Measurements from ENCODE around the gene NAALADL1.

DNA sequence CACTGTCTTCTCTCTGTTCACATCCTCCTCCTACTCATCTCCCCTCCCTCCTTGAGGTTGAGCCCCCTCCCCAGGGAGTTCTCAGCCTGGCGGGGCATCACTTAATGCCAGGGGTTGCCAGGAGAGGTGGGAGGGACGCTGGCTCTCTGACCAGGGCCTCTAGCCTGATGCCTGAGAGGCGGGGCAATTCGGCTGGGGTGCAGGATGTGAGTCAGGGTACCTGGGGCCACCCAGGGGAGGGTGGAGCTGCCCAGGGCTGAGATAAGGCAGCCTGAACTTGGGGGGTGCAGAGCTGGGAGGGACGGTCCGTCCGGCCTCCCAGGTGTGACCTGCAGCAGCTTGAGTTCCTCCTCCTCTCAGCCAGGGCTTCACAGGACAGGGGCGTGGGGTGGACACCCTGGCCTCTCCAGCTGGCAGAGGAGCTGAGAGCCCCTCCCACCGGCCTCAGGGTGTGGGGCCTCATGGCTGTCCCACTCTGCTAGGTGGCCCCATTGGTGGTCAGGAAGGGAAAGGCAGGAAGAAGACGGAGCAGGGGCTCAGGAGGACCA, 1.1 kb upstream of the RPS6KA4 start:
- RRBS, result 0% methylated on average over 1 of the region's 10 CpGs

- RRBS, result 3% methylated on average over 5 of the region's 10 CpGs
Observed at GRCh38 chr11:64359450-64359787, 457 bp downstream of the RPS6KA4 start.

- RRBS, result 36% methylated on average over 4 of the region's 20 CpGs
Observed at GRCh38 chr11:64395629-64396428, 36.9 kb downstream of the RPS6KA4 start.

GRCh38 chr11:64655099-64655669, 64.2 kb downstream of the SLC22A12 start:
- RRBS, result no CpG with 5 or more reads among the region's 10 CpGs

- RRBS, result 2% methylated on average over 6 of the region's 24 CpGs
Observed at GRCh38 chr11:64688278-64689211, 34.5 kb downstream of the NRXN2 start.

DNA sequence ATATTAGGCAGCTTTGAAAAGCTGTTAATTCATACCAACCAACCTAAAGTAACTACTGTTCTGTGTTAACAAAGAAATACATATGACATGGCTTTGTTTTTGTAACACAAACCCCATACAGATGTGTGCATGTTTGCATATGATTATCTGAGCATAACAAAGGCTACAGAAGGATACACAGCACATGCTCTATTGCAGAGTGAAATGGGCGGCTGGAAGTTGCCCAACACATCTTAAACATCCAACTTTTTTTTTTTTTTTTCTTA, 4.3 kb upstream of the SF1 start:
- RRBS, result no CpG with 5 or more reads among the region's 1 CpG

GRCh38 chr11:64836241-64837186, 7.9 kb downstream of the CDC42BPG start:
- RRBS, result no CpG with 5 or more reads among the region's 27 CpGs

- RRBS, result 77% methylated on average over 3 of the region's 25 CpGs
Observed at GRCh38 chr11:64852539-64853473, 8.4 kb upstream of the CDC42BPG start.

DNA sequence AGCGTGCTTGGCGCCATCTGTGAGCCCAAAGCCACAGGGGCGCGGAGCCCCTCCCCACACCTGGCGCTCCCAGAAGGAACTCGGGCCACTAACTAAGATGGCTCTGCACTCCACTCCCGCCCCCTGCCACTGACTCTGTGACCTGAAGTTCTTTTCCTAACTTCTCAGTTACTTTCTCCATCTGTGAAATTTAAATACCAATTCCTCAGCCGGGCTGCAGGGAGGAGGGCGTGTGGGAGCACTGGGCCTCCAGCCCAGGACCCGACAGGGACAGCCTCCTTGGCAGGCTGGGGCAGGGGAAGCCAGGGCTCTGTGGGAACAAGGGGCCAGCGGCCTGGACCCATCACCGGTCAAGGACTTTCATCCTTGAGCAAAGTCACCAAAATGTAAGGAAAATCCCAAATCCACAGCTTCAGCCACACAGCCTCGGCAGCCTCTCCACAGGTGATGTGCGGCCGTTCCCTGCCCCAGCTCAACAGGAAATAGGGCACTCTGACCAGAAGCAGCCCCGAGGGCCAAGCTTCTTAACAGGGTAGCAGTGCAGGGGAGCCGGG, 14.7 kb downstream of the EHD1 start:
- RRBS, result no CpG with 5 or more reads among the region's 17 CpGs

DNA sequence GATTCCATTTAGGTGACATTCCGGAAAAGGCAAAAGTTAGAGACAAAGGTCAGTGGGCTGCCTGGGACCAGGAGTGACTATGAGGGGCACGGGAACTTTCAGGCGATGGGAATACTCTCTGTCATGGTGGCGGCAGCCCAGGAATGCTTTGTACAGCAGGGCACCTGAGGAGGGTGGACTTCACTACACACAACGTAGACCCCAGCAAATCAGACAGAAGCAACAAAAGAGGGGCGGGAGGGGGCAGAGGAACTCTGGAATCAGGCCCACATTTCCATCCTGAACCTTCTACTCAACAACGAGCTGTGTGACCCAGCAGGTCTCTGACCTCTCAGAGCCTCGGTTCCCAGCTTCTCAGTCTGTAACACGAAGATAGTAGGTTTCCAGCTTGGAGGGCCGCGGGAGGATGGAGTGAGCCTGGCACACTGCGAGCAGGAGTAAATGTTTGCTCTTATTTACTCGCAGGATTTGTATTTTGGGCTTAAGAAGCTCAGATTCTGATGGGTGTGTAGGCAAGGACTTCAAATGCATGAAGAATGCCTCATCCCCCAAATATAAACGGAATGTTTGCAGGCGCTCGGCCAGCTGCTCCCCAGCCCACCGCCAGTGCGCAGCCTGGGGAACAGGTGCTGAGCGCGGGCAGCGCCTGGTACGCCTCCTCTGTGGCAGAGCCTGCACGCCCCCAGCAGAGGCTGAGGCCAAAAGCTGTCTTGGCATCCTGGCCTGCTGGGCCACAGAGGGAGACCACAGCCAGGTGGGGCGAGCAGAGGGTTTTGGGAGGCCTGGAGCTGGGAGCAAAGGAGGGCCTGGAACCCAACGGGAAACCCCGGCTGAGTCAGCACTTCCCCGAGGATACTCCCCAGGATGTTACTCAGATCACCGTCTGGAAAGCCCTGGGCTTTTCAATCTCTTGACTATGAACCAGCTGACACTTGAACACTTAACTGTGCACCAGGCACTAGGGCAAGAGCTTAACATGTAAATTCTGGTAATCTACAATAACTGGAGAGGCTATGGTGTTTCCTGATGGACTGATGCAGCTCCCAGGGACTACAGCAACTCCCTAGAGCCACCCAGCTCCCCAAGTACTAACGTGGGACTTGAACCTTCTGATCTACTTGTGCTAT, 9.5 kb downstream of the EHD1 start:
- RRBS, result no CpG with 5 or more reads among the region's 29 CpGs

GRCh38 chr11:64875894-64876427, 2.5 kb downstream of the EHD1 start:
- RRBS, result 5% methylated on average over 4 of the region's 9 CpGs

DNA sequence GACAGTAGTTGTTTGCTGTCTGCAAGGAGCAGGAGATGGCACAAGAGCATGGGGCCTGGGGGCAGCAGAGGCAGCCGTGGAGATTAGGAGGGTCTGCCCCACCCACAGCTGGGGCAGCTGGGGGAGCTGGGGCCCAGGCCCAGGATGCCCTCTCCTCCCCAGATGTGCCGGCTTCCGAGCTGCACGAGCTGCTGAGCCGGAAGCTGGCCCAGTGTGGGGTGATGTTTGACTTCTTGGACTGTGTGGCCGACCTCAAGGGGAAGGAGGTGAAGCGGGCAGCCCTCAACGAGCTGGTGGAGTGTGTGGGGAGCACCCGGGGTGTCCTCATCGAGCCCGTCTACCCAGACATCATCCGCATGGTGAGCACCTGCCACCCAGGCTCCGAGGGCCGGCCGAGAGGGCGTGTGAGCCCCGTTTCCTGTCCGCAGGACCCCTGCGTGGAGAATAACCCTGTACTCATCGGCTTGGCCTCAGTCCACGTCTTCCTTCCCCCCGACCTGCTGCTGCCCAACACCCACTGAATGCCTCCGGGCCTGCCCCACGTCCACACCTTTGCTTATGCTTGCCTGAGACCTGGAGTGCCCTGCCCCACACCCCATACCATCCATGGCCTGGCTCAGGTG, 2.2 kb downstream of the PPP2R5B start:
- RRBS, result 64% methylated on average over 5 of the region's 24 CpGs

GRCh38 chr11:64998215-64998553, 1.4 kb upstream of the BATF2 start:
- RRBS, result no CpG with 5 or more reads among the region's 1 CpG

GRCh38 chr11:65048230-65048584, 7.2 kb downstream of the SAC3D1 start:
- RRBS, result no CpG with 5 or more reads among the region's 15 CpGs

GRCh38 chr11:65058382-65058773, at the start of gene NAALADL1:
NAALADL1 (minus strand) TSS chr11:65058553.
- RRBS, result no CpG with 5 or more reads among the region's 5 CpGs

DNA sequence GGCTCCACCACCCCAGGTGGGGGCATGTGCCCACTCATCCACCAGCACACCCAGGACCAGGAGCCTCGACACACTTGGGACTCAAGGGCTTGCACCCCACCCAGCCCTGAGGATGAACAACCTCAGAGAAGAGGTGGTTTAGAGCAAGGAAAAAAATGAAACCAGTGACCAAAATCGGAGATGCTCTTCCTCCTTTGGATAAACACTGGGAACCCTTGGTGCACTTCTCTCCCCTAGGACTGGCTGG, 1.5 kb downstream of the ZNHIT2 start:
- RRBS, result no CpG with 5 or more reads among the region's 2 CpGs

GRCh38 chr11:65118775-65119428, 1.4 kb upstream of the ZNHIT2 start:
- RRBS, result no CpG with 5 or more reads among the region's 12 CpGs

GRCh38 chr11:65169065-65169703, 849 bp upstream of the SPDYC start:
- RRBS, result no CpG with 5 or more reads among the region's 12 CpGs

GRCh38 chr11:65180923-65181479, 727 bp upstream of the CAPN1 start:
- RRBS, result 2% methylated on average over 22 of the region's 41 CpGs

DNA sequence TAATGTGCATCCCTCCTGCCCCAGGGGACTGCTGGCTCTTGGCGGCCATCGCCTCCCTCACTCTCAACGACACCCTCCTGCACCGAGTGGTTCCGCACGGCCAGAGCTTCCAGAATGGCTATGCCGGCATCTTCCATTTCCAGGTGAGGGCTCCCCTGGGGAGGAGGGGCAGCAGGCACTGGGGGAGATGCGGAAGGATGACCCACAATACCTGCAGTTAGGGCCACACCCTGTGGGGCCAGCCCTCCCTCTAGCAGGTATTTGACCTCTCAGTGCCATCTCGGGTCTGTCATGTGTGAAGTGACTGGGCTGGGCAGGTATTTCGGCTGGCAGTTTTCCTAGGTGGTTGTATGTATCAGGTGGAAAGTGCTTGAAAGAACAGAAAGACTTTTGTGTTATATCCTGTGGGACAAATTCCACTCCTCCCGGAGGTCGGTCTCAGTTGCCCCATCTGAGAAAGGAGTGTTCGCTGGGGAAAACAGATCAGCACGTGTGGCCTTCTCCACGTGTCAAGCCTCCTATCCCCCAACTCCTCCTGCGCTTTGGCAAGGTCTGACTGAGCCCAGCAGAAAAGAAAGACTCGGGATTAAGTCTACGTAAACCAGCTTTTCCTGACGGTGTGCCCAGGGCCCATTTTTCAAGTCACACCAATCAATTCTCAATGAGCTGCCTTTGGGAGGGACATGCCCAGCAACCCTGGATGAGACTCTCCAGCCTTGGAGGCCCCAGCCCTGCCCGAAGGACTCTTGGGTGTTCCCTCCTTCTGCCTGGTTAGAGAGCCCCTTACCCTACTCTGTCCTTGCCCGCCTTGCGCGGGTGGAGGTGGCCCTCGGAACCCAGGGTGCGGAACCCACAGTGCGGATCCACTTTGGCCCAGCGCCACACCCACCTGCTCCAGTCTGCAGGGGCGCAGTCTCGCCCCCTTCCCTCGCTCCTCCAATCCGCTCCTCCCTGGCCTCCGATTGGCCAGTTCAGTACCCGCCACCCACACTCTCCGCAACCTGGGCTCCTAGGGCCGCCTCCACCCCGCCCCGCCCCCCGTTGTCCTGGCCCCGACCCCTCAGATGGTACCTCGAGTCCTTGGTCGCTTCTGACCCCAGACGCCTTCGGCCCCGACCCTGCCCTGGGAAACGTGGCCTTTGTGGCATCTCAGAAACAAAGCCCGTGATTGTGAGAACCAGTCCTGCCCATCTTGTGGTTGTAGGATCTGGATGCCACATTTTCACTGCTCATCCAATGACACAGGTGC, 2.1 kb downstream of the CAPN1 start:
- RRBS, result no CpG with 5 or more reads among the region's 46 CpGs